GM19239 (cell line): ENCODE results near the genes TVP23C and CENPV.

GRCh38 chr17:12927442-12927948, 90.3 kb downstream of the ELAC2 start:
- RRBS, result no CpG with 5 or more reads among the region's 4 CpGs

- RRBS, result no CpG with 5 or more reads among the region's 17 CpGs
Measured at GRCh38 chr17:12985335-12986368, 32.2 kb downstream of the ELAC2 start.

GRCh38 chr17:13792283-13792775, 190.6 kb upstream of the HS3ST3A1 start:
- RRBS, result no CpG with 5 or more reads among the region's 3 CpGs

- RRBS, result 4% methylated on average over 20 of the region's 72 CpGs
Measured at GRCh38 chr17:14297109-14298085, 3.5 kb upstream of the HS3ST3B1 start.

DNA sequence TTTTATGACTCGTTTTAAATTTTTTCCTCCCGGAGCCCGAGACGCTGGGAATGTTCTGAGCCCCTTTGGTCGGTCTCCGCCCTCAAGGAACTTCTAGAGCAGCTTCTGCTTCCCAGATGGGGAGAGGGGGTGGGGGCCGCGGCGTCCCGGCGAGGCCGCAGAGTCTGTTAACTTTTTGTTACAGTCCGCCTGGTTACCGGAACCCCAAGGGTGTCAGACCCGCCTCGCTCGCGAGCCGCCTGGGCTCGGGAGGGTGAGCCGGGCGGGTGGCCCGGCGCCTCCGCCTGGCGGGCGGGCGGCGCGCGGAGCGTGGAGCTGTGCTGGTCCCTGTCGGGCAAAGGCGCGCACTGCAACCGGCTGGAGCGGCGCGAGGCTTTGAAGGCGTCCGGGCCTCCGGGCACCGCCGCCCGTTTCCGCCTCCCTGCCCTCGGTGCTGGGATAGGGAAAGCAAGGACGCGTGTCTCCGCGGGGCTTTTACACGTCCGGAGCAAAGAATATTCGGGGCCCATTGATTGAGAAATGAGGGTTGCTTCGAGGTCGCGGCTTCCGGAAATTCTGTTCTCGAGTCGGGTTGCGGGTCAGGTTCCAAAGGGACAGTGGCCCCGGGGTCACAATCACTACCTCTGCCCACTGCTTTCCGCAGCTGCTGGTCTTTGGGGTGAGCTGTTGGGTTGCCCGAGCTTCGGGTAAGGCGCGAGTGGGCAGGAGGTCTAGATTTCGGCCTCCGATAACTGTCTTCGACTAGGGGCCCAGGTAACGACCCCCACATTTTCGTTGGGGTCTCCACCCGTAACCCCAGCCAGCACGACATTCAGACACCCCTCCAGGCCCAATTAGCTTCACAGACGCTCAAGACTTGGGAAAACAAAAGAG, 1.8 kb downstream of the HS3ST3B1 start:
- RRBS, result 3% methylated on average over 42 of the region's 75 CpGs

DNA sequence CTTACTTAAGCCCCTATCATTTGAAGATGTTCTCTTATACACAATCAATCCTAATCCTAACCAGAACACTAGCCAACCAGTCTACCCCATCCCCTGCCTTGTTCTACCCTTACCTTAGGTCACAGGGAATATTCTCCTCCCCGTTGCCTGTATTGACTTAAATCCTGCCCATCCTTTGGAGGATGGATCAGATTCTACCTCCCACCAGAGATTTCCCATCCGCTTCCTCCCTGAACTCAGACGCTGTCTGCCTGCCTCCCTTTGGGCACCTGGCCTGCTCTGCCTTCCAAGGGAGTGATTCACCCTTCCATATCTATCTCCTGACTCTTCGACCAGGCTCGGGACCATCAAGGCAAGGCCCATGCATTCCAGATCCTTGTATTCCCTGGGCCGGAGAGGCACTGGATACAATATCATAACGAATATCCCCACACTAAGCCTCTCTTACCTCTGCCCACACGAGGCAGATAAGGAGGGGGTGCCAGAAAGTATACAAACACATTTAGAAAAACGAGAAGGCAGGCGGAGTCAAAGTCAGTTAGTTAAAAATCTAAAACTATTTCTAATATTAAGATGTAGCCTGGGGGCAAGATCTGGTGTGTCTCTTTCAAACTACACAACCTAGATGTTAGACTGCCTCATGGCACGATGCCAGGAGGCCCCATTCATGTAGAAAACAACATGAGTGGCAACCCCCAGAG, 9.4 kb downstream of the PMP22 start:
- RRBS, result no CpG with 5 or more reads among the region's 11 CpGs

DNA sequence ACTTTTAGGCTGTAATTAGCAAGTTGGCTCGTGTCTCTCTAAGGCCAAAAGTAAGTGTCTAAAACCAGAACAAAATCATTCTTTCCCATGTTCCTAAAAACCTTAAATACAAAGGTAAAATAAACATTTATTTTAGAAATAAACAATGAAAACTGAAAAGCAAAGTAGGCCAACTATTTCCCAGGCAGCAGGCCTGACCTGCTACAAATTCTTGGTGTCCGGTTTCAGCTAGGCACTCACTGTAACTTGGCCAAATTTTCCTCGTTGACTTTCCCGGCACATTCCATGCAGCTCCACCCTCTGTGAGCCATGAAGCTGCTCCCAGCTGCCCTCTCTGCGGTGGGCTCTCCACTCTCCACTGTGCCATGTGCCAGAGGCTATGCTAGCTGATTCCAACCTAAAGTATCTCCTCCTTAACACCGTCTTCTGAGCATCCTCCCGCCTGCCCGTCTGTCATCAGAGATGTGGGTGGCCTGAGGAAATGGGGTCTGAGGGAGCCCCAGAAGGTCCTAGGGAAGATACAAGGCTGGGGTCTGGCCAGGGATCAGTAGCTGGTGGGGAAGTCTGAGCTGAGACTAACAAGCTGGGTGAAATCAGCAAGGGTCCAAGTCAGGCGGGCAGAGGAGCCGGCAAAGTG, 4.0 kb downstream of the CDRT4 start:
- RRBS, result 92% methylated on average over 2 of the region's 10 CpGs

GRCh38 chr17:15475313-15476242, 8.2 kb upstream of the CDRT4 start:
- RRBS, result no CpG with 5 or more reads among the region's 9 CpGs

DNA sequence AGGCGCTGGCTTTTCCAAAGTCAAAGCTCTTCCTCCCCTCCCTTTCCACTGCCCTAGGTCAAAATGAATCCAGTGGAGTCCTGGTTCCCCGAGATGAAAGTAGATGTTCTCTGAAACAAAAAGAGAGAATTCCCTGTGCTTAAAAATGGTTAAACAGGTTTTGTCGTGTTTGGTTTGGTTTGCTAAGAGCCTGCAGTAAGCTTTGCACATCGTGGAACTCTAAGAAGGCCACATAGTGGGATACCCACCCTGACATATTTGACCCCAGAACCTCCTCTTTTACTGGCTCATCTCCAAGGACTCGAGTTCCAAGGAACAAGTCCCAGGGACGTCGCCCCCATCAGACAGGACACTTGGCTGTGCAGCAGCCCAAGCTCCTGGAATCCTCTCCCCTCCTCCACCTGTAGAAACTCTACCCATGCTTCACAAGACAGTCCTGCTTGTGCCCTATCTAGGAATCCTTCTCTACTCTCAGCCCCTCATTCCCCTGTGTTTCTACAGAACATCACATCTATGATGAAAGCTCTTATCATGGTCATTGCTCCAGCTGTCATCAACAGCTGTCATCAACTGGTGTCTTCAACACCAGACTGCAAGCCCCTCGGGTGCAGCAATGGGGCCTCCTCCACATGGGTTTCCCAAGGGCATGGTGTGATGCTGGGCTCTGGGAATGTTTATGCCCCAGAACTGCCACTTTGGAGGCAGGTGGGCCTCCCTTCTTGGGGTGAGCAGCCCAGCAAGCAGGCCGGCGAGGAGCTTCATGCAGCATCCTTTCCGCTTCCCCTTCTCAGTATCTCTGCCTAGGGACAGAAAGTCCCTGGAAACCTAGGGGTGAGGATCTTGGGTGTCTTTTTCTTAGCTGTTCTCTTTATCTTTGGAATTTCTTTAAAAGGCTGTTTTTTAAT, 21.1 kb upstream of the CDRT4 start:
- RRBS, result no CpG with 5 or more reads among the region's 11 CpGs

GRCh38 chr17:15562792-15563874, at the start of gene TVP23C:
Gene TVP23C, minus strand, starts transcription at chr17:15563483.
- RRBS, result no CpG with 5 or more reads among the region's 78 CpGs

DNA sequence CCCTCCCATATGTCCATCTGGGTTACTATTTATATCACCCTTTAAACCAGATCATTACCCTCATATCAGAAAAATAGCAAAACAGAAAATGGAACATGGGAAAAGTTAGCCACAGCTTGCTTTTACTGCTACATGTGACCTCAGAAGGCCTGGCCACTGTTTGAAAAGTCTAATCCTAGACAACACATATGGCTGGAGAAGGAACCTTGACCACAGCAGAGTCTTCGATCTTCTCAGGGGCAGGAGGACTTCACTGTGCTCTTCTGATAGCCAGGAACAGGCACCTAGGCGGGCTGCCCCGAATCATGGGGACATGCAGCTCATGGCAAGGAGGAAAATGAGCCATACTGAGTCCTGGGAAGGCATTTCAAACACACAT, 31.2 kb upstream of the ADORA2B start:
- RRBS, result no CpG with 5 or more reads among the region's 3 CpGs

DNA sequence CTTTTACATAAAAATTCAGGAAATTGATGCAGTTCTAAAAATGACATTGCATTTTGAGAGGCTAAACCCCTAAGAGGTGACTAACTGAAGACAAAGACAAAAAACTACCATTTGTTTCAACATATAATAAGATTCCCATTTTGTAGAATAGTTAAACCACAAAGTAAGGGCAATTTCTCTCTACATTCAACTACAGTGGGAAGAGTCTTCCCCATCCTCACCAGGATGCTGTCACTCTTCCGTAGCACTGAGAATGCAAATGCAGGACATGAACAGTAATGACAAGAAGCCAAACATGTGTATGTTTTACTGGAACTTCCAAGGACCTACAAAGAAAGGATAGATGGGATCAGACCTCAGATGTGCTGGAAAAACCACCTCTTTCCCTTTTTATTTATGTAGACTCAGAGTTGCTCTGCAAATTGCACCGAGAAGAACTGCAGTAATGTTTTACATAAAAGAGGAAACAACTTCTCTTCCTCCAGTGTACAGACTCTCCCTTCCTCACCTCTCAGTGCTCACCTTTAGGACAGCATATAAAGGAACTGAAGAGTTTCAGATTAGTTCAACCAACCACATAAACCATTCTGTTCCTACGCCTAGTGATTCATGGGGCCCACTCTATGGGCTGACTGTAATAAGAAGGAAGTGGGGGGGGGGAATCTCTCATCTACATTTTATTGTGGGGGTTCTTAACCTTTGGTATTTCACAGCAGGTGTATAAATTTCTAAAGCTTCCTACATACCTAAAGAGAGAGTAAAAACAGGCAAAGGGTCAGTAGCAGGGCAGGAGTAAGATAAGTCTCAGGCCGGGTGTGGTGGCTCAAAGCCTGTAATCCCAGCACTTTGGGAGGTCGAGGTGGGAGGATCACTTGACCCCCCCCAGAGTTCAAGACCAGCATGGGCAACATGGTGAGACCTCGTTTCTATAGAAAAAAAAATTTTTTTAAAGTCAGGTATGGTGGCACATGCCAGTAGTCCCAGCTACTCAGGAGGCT, 18.4 kb downstream of the ZSWIM7 start:
- RRBS, result no CpG with 5 or more reads among the region's 6 CpGs

GRCh38 chr17:16003530-16004707, 4.3 kb downstream of the TTC19 start:
- RRBS, result no CpG with 5 or more reads among the region's 4 CpGs

- RRBS, result no CpG with 5 or more reads among the region's 4 CpGs
Measured at GRCh38 chr17:16024763-16025386, 25.3 kb downstream of the TTC19 start.

GRCh38 chr17:16038146-16038820, 38.7 kb downstream of the TTC19 start:
- RRBS, result no CpG with 5 or more reads among the region's 6 CpGs

GRCh38 chr17:16040307-16040700, 40.7 kb downstream of the TTC19 start:
- RRBS, result no CpG with 5 or more reads among the region's 1 CpG

DNA sequence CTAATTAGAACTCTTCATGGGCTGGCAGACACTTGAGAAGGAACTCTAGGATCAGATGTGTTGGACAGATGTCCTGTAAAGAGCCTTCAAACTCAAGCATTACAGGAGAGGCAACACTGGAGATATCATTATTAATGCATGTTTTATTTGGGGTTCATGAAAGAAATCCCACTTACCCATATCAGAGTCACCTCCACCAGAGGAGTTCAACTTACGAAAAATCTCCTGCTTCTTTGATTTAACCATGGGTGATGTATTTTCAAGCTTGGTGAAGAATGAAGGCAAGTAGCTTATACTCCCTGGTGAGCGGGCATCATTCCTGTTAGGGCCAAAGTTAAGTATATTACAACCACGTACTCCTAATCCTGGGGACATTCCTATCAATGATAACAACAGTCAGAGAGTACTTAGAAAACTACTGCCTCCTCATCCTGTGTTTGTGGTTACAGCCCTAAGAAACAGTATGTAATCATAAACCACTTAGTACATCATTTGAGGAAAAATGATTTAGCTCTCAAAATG, 47.2 kb downstream of the TTC19 start:
- RRBS, result no CpG with 5 or more reads among the region's 3 CpGs

DNA sequence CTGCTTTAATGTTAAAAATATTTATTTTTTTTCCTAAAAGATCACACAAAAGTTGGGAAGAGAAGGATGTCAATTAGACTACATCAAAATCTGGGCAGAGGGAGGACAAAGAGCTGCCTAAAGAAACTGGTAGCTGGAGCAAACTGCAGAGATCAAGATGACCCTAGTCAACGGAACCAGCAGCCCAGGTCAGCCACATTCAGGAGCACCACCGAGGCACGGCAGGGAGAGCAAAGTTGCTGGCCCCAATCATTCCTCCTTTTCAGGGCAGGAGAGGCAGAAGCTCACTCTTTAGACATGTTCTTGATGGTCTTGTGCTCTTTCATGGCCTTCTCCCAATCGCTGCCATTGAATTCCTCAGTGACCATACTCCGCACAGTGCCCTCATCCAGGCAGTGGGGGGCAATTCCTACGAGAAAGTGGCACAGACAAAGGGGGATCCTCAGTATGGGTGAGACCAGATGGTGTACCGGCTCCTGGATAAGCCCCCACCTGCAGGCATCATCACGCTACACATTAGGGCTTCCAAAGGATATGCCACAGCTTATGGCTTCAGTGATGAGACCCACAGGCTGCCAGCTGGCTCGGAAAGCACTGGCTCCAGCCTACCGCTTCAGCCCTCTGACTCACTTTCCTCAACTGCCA, 10.6 kb downstream of the CENPV start:
- RRBS, result no CpG with 5 or more reads among the region's 10 CpGs

DNA sequence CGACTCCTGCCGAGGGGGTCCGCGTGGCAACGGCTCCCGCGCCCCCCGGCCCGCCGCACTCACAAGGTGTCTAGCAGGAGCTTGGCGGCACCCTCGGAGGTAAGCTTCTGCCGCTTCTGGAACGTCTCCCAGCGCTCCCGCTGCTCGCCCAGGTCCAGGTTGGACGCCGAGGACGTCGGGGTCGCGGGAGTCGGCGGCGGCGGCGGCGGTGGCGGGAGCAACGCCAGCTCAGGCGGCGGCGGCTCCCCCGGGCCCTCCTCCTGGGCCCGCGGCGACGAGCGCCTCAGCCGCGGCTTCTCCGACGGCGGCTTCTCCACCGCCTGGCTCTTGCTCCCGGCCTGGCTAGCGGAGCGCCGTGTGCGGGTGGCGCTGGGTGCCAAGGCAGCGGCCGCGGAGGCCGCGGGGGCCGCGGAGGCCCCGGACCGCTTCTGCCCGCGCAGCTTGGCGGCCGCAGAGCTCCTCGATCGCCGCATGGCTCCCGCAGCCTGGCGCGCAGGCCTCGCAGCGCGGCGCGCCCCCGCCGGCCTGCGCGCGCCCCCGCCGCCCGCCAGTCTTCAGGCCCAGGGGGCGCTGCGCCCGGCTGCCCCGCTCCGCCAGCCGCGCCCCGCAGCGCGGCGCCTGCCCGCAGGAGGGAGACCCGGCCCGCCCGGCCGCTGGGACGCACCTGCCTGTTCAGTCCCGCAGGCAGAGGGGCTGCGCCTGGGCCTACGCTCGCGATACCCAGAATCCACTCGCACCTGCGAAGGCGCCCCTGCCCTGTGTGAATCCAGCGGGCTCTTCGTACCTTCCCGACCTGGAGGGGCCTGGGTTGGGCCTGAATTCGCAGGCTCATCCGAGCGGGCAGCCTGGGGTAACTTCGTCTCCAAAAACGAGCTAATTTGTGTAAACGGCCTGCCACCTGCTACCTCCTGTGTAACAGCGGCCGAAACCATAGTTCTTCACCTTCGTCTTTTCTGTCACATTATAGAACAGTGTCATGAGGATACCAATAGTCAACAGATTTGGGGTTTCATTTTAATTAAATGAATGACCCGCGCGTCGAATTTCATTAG, at the start of gene CENPV:
CENPV (minus strand) TSS at position 506 of the 1,052 bp plus-strand sequence.
- RRBS, result 1% methylated on average over 48 of the region's 125 CpGs

DNA sequence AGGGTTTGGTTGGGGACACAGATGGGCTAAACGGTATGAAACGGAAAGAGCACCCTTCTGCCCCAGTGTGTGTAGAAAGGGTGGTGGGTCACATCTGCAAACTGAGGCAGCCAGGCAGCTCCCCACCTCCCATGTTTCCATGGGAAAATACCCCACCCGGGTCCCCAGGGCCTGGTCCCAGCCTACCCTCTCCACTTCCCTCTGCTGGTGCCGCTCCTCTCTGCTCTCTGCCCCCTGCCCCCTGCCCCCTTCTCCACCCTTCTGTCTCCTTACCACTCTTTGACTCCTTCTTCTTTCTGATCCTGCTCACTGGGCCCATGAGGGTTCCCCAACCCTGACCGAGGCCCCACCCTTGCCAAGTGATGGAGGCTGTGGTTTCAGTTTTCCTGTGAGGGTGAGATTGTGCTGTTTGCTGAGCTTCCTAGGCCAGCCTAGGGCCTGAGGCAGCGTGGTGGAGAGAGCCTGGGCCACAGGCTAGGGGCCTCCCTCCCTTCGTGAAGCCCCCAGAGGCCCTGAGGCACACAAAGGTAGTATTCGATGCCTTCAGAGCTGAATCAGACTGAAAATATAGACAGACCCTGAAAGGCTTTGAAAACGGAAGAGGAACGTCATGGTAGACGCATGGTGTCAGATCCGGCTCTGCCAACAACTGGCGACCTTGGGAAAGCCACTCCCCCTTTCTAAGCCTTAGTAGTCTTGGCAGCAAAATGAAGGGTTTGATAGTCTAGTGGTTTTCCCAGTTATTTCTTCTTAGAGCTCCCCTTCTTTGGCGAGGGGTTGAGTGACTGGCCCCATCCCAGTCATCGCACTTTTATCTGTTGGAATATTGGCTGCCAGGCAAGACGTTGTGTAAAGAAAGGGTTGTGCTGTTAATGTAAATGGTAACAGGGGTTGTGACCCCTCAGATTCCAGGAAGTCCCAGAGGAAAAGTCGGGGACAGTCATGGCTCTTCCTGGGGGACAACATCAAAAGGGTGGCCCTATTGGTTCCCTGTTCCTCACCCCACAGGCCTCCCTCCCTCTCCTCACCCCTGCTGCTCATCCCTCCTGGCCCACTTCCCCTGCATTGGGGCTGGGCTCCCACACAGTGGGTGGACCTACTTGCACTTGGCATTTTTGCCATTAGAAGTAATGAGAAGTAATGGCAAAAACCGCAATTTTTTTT, 1.1 kb downstream of the TRPV2 start:
- RRBS, result no CpG with 5 or more reads among the region's 18 CpGs